Sternocleidomastoid (tissue), 1 donor: ENCODE measurements around a stretch of chr2.

DNA sequence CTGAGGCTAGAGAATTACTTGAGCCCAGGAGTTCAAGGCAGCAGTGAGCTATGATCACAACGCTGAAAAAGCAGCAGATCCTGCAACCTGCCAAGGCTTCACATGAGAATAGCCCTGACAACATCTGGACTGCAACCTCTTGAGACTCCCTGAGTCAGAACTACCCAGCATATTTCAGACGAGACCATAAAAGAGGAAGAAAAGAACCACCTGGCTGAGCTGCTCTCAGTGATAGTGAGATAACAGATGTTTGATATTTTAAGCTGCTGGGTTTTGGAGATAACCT lies 74.1 kb upstream of the SLC1A4 start:
- PRO-cap: no peak

DNA sequence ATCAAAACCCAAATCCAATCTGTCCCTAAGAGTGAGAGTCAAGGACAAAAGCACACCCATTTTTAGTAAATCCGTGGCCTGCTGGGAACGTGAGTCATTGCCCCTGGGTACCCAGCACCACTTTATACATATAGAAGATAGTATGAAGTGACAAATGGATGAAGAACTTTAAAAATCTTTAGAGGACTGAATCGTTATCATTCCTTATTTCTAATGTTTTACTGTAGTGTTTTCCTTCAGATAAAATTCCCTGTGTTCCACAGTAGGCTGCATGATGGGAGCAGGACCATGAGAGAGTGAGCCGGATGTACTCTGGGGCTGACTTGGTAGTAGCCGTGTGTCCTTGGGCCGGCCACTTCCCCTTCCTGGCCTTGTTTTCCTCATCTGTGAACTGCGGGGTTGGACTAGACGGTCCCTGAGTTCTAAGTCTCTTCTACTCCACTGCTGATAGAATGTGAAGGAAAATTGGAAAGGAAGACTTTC lies 28.5 kb upstream of the CEP68 start:
- PRO-cap: no peak

DNA sequence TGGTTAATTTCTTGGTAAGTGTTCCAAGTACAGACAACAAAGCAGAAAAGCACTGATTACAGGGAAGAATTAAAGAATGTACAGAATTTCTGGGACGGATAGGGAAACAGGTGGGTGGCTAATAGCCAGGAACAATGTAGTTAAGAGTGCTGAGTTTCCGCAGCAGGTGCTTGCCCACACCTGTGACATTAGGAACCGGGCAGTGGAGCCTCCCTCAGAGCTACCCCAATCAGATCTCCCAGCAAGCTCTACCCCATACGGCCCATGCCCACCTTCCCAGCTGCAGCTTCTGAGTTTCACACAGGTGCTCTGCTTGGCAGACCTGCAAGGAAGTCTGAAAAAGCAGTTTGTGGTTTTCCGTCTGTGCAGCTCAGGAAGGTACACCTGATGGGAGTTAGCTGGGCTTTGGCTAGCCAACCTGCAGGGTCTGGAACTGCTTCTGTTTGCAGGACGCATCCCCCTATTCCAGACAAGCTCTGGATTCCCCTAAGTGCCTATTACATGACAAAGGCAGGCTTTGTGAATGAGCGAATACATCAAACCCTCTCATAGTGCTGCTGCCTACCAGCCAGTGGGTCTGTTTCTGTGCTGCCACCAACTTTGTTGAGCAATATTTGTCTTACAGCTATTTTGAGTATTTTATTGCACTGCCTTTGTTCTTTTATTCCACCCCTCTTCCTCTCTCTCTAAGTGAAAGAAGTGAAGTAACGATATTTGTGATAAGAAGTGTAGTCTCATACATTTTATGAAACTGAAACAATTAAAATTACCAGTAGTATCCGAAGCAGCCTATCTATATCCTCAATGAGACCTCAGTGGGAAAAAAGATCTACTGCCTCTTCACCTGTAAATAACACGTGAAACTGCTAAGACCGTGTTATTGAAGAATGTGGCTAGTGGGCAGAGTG lies 24.7 kb upstream of the CEP68 start:
- PRO-cap: no peak

DNA sequence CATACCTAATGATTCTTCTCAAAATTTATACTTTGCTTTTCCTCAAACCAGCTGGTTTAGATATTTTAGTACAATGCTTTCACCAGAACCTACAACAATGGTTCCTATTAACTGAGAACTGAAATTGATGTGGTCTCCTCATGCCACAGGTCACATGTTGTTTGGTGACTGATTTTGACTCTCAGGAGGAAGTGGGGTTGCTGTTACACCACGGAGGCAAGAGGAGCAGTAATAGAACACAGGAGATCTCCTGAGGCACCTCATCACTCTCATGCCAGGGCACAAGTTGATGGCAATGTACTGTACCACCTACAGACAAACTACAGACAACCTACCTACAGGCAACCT lies 3.0 kb upstream of the CEP68 start:
- PRO-cap: no peak

DNA sequence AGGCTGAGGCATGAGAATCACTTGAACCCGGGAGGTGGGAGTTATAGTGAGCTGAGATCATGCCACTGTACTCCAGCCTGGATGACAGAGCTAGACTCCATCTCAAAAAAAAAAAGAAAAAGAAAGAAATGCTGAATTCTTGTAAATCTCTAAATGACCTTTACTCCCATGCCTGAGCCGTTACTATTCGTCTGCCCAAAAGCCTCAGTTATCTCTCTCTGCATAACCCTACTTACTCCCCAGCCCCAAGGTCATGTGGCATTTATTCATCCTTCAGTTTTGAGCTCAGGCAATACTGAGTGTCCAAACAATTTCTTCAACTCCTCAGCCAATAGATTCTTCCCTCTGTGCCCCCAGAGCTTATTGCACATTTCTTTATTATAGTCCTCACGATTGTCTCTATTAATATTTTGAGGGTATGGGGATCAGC lies 28.8 kb downstream of the RAB1A start:
- PRO-cap: no peak

DNA sequence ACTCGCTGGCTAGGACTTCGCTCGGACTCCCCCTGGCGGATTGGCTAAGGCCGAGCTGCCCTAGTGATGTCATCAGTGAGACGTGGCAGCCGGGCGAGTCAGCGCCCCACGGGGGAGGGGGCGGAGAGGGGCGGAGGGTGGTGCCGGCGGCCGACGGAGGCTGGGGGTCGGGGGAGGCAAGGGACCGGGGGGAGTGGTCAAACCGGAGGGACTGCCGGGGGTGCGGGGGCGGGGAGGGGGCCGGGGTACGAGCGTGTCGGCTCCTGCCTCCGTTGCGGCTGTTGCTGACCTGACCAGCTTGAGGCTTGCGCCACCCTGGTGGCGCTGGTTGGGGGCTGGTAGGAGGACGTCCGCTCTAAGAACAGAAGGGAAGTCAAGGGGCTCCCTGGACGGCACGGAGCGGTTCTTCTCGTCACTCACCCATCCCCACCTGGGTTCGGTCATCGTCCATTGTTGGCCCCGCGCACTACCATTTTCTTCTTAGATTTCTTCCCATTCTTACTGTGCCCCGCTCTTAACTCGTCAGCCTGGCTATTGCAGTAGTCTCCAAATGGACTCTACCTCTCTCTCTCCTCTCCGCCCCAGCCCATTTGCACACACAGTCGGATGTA lies 576 bp upstream of the RAB1A start:
- PRO-cap: bidirectional peak, plus-strand start at position 123 of the sequence, minus-strand start outside the sequence

GRCh38 chr2:65165479-65166047 lies 35.7 kb upstream of the RAB1A start:
- PRO-cap: no peak

GRCh38 chr2:65269591-65269895 lies 41.9 kb downstream of the ACTR2 start:
- PRO-cap: no peak

- PRO-cap: no peak
These were observed 73.4 kb downstream of the ACTR2 start for GRCh38 chr2:65300942-65301604.

GRCh38 chr2:65309632-65310177 lies 82.1 kb downstream of the ACTR2 start:
- PRO-cap: no peak

DNA sequence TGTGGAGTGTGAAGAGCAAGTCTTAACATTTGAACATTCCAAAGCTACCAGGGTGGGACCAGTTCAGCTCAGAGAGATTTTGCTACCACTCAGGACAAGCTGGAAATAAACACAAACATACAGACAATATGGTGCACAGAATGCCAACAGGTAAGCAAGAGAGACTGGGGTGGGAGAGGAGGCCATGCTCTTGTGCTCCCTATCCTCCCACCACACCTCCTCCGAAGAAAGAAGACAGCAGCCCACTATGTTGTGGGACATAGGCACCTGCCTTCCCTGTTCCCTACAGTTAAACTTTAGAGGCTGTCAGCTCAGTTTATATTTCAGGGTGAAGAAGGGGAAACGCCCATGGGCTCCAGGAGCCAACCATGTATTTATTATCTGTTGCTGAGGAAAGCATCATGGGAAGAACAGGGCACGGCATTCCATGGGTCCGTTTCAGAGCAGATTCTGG lies 56.5 kb downstream of the SPRED2 start:
- PRO-cap: no peak

DNA sequence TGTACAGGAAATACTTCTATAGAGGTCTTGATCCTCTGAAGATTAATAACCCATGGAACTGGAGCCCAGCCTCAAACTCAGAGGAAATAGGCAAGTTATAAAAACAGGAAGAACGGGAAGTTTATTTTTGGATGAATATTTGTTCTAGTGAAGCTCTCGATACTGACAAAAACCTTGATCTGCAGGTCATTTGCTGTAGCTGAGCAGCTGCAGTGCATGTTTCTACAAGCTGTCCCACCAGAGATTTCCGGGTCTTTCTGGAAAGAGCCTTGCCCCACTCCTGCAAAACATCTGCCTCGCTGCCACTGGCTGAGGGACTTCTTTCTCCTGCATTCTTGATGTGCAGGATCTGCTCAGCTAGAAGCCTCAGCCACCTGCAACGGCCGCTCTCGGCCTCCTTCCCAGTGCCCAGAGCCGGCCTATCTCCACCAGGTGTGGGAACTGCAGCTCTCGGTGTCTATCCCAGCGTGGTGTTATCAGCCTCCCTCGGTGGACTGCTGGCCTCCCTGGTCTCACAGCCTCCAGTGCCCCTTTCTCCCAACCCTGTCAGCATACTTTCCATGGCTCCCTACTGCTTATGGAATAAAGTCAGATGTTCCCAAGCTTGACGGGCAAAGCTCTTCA lies 48.5 kb downstream of the SPRED2 start:
- PRO-cap: no peak

GRCh38 chr2:65545685-65546376 lies 113.4 kb upstream of the SPRED2 start:
- PRO-cap: no peak

GRCh38 chr2:65577007-65577515 lies 144.7 kb upstream of the SPRED2 start:
- PRO-cap: unidirectional peak, plus-strand start at chr2:65577254

DNA sequence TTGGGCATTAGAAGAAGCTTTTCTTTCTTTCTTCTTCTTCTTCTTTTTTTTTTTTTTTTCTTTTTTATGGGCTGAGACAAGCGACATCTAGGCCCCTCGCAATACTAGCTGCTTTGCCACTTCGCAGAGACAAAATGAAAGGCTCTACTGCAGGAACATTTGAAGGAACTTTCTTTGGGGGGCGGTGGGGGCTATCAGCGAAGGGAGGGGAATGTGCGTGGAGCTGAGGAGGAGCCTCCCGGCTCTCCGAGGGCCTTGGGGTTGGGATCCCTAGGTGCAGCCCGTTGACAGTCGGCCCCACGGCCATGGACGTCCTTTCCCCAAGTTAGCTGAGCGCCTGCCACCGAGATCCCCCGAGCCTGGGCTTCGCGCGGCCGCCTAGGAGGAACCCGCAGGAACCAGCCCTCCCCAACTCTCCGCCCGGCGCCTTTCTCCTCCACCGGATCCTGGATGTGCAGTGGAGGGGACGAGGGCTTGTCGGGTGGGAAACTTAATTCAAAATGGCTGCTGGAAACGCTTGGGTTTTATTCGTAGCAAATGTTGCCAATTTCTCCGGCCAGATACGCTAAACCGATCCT lies 4.2 kb downstream of the MEIS1 start:
- PRO-cap: no peak

DNA sequence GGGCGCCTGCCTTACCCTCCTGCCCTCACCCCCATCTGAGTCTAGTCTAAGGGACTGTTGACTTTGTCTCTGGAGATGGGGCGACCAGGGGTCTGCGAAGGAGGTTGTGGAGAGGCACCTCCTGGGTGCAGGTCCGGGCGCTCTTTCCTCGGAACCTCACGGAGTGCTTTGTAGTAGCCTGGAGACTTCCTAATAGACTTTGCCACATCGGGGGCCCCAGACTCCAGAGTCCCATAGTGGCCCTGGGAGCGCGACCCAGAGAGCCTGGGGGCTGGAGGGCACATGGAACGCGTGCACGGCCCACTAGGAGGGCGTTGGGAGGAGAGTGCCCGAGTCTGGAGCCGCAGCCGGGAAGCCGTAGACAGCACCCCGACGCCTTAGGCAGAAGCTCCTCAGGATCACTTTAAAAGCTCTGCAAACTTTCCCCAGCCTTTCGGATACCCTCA lies 141.5 kb downstream of the MEIS1 start:
- PRO-cap: no peak

DNA sequence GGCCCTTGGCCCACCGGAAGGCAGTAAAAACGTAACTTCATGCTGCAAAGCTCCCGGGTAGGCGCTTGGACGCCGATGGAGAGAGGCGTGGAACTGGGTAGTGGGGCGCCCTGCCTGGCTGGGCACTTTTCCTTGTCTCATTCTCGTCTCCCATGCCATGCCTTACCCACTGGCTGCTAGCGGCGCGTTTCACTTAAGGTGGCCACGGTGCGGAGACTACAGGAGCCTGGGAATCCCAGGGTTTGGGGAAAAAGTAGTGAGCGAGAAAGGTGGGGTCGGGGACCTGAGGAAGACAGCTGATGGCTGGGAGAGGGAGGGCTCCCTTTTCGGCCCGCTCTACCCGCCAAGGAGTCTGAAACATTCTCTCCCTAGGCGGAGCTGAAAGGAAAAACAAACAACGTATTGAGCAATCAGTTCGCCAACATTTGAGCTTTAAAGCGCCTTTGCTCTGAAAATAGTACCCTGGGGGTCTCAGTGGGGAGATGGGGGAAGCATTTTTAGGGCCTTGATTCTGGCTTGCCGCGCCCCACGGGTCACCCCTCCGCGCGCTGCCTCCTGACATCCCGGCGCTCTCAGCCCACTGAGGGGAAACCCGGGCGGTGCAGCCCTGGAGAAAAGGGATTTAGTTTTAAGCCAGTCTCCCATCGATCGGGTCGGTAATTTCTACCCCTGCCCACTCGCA lies 142.0 kb downstream of the MEIS1 start:
- PRO-cap: bidirectional peak, plus-strand start at position 625 of the sequence, minus-strand start at position 582 of the sequence

- PRO-cap: no peak
These were observed 332.0 kb upstream of the ETAA1 start for GRCh38 chr2:67065260-67065501.

DNA sequence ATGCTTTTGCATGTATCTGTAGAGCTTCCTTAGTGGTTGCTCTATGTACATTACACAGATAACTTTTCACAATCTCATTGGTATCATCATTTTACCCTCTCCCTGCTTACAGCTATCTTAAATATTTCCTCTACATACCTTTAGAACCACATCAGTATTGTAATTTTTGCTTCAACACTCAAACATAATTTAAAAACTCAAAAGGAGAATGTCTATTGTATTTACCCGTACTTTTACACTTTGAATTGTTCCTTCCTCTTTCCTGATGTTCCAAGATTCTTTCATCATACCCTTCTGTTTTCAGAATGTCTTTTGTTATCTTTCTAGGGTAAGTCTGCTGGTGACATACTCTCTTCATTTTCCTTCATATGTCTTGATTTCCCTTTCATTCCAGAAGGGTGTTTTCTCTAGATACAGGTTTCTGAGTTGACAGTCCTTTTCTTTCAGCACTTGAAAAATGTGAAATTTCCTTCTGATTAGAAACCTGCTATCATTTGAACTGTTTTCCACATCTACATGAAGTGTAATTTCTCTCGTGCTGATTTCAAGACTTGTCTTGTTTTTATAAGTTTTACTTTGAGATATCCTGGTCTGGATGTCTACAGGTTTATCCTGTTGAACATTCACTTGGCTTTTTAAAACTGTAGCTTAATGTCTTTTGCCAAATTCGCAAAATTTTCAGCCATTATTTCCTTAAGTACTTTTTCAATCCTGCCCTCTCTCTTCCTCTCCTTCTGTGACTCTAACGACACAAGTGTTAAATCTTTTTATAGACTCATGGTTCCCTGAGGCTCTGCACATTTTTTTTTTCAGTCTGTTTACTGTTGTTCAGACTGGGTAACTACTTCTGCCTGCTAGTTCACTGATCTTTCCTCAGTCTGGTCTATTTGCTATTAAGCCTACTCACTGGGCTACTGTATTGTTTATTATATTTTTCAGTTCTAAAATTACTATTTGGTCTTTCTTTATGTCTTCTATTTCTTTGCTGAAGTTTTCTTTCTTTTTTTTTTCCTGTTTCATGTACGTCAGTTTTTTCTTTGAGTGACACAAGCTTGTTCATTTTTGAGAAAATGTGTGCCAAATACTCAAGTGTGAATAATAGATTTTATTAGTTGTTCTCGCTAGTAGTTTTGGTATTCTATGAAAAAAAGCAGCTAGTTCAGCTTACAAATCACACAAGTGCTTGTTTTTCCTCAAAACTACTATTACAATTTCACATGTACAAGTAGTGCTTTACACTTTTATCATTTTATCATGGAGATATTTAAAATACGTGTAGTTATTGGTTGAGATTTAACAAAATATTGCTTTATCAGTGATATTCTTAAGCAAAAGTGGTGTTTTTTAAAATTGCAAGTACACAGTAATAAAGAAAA lies 21.5 kb downstream of the PPP3R1 start:
- PRO-cap: no peak

- PRO-cap: no peak
These were observed 28.1 kb upstream of the PPP3R1 start for GRCh38 chr2:68280362-68280871.